Measurements from ENCODE around the gene GLDC.

- PRO-cap: no peak
- RAMPAGE, long total RNA, 5 experiments: start-site peak on the plus strand in 2 of 5 experiments, at chr9:6481600-6482091 at its widest, 7 to 14 reads per replicate
- RRBS: no CpG with 5 or more reads among the region's 7 CpGs
Measured at GRCh38 chr9:6481389-6482128, 68.6 kb downstream of the UHRF2 start.

DNA sequence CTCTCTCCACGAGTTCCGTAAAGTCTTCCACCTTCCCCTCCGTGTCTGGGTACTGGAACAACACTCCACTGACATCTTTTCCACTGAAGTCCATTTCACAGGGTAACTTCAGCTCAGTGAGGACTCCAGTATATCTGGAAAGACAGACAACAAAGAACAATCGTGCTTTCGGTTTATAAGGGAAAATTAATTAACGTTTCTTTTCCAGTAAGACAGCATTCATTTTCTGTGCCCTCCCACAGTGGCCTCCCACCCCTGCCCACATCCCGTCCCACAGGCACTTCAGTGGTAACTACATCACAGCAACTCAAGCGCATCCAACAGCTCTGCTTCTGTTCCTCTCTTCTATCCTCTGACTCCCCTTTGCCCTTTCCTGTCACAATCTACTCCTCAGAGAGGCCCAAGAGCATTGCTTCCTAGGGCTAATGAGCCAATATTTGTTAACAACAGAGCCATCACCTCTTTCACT lies 40.4 kb downstream of the GLDC start:
- PRO-cap: no peak
- RAMPAGE, long total RNA, 5 experiments: no peak in any of the 5 experiments
- RRBS: no CpG with 5 or more reads among the region's 8 CpGs

- PRO-cap: no peak
- RAMPAGE, long total RNA, 5 experiments: no peak in any of the 5 experiments
- RRBS: no CpG with 5 or more reads among the region's 1 CpG
Measured at GRCh38 chr9:6640532-6640825, 5.0 kb downstream of the GLDC start.

GRCh38 chr9:6644540-6645013 lies 952 bp downstream of the GLDC start:
- PRO-cap: no peak
- RAMPAGE, long total RNA, 5 experiments: no peak in any of the 5 experiments
- RRBS: 13% methylated on average over 1 of the region's 13 CpGs

- PRO-cap: unidirectional peak, plus-strand start at chr9:6645910
- RAMPAGE, long total RNA, 5 experiments: no peak in any of the 5 experiments
- RRBS: 11% methylated on average over 17 of the region's 89 CpGs
Measured at GRCh38 chr9:6645014-6646018, at the start of gene GLDC. TSS of gene GLDC (minus strand) at chr9:6645729.

DNA sequence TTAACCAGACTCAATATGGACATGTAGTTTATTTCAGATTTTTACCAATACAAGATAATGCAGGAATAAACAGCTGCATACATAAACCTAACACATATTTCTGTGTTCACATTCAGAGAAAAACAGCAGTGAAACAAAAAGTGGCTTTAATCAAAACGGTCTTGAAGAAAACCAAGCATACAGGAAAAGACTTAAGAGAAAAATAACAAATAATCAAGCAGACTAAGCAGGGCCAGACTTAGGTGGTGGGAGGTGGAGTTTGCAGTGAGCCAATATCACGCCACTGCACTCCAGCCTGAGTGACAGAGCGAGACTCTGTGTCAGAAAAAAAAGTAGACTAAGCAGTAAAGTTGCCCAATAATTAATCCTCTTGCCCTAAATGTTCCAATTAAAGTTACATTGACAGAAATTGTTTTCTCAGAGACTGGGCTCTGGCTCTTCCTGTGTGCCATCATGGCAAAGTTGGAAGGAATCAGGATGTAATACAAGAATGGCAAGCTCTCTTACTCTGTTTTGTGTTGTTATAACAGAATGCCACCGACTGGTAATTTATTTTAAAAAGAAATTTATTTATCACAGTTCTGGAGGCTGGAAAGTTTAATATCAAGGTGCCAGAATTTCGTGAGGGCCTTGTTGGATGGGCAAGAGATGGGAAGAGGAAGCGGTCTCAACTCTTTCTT lies 26.6 kb upstream of the GLDC start:
- PRO-cap: no peak
- RAMPAGE, long total RNA, 5 experiments: no peak in any of the 5 experiments
- RRBS: no CpG with 5 or more reads among the region's 6 CpGs

GRCh38 chr9:8058243-8058442 lies 258.6 kb upstream of the DMAC1 start:
- PRO-cap: no peak
- RAMPAGE, long total RNA, 5 experiments: no peak in any of the 5 experiments
- RRBS: no CpG with 5 or more reads among the region's 1 CpG

DNA sequence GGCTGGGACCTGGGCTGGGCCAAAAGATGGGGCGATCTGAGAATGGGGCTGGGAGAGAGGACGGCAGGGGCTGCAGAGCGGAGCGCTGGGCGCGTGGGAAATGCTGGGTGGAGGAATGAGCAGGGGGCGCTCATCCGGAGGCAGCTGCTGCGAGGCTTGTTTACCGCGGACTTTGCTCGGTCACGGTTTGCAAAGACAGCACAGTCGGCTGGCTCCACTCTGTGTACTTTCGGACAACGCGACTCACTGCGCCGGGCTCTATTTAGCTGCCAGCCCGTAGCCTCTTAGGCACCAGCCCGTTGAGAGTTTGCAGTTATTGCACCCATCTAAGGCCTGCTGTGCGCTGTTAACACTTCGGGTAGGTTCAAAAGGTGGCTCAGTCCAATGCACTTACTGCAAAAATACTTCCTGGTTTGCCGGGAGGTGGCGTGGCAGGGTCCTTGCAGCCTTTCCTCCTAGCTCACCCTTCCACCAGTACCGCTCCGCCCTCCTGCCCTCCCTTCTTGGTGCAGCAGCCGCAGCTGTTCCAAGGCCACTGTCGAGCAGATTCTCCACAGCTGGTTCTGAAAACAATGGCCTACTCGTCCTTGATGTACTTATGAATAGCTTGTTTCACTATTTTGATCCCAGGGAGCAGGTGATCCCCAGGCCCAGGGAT lies 1.4 kb downstream of the LURAP1L start:
- PRO-cap: bidirectional peak, plus-strand start at position 531 of the sequence, minus-strand start at position 174 of the sequence
- RAMPAGE, long total RNA, 5 experiments: start-site peak on the plus strand in 1 of 5 experiments, centred at position 163 of the sequence, 10 reads per replicate
- RRBS: 3% methylated on average over 9 of the region's 30 CpGs

- PRO-cap: no peak
- RAMPAGE, long total RNA, 5 experiments: start-site peak on the plus strand in 1 of 5 experiments, at chr9:12813769-12814143 at its widest, 7 reads per replicate
- RRBS: no CpG with 5 or more reads among the region's 2 CpGs
Measured at GRCh38 chr9:12813481-12814243, 38.8 kb downstream of the LURAP1L start.

DNA sequence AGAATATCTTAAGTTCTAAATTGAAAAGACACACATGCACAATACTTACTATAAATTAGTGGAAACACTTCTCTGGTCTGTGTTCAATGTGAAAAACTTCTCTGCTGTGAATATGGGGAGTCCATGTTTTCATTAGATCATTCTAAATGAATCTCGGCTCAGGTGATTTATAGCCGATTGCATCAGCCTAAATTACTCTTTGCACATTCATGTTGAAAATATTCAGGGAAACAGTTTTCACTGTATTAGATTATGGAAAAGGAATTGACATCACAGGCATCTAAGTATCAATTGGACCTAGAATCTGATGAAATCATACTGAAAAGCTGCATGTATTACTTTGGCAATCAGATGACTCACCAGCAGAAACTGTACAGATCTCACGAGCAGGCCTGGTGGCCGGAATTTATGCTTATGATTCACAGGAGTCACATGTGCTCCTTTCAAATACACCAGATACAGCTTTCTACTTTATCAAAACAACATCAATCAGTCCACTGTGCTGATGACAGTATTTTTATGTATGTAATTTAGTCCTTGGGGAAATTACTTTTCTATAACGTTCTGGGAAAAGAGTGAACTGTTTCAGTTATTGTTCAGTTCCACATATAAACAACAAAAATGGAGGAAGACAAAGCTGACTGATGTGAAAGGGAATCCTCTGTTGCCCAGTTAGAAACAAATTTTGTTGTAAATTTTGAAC lies 39.6 kb downstream of the LURAP1L start:
- PRO-cap: no peak
- RAMPAGE, long total RNA, 5 experiments: start-site peak on the plus strand in 1 of 5 experiments, centred at position 576 of the sequence, 6 reads per replicate
- RRBS: no CpG with 5 or more reads among the region's 5 CpGs

DNA sequence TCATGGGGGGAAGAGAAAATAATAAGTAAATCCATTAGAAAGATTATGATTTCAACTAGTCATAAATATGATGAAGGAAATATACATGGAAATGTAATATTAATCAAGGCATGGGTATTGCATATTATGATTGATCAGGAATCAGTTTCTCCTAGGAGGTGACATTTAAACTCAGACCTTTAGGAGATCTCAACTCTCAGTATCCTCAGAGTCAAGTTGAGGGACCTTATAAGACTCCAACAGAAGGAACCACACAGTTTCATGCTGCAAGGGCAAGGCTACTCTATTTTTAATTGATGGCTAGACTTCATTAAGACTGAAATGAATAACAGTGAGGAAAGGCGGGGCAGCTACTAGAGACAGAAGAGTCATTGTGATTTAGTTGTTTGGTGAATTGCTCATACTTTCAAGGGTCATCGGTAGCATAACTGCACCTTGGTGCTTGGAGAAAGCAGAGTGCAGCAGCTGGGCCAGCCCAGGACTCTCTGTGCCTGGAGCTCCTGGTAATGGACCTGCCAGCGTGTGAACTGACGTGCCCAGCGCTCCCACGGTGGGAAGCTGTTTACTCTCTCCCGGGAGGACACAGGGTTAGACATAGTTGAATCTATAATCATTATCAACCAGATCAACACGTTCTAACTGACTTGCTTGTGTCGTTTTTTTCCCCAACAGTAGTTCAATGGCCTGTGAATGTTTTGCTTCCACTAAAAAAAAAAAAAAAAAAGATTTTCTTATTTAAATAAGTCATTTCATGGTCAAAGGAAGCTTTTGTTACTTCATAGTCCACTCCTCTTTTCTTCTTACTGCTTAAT lies 42.8 kb downstream of the LURAP1L start:
- PRO-cap: unidirectional peak, plus-strand start at position 454 of the sequence
- RAMPAGE, long total RNA, 5 experiments: start-site peak on the plus strand in 1 of 5 experiments, centred at position 174 of the sequence, 5 reads per replicate
- RRBS: no CpG with 5 or more reads among the region's 9 CpGs

DNA sequence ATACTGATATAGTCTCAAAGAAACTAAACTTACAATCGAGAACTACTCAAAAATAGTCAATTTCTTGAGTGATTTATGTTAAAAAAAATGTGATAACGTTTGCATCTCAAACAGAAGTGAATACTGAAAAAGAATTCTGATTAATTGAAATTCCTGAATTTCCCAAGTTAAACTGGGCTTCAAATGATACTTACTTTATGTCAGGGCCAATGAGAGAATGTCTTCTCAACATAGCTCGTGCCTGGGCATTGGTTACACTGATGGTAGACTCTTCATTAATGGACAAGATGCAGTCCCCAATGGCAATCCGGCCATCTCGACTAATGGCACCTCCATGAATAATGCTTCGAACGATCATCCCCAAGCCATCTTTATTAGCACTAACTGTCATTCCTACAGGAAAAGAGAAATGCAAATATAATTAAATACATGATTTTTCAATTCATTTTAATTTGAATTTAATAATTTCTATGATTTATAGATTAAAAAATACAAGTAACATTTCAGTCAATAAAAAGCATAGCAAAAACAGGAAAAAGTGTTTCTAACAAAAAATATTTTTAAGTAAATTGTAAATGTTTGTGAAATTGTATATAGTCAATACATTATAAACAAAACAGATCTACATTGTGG lies 111.2 kb downstream of the MPDZ start:
- PRO-cap: no peak
- RAMPAGE, long total RNA, 5 experiments: start-site peak on the minus strand in 2 of 5 experiments, centred at positions 325 to 341 of the sequence, 6 to 11 reads per replicate
- RRBS: no CpG with 5 or more reads among the region's 7 CpGs

DNA sequence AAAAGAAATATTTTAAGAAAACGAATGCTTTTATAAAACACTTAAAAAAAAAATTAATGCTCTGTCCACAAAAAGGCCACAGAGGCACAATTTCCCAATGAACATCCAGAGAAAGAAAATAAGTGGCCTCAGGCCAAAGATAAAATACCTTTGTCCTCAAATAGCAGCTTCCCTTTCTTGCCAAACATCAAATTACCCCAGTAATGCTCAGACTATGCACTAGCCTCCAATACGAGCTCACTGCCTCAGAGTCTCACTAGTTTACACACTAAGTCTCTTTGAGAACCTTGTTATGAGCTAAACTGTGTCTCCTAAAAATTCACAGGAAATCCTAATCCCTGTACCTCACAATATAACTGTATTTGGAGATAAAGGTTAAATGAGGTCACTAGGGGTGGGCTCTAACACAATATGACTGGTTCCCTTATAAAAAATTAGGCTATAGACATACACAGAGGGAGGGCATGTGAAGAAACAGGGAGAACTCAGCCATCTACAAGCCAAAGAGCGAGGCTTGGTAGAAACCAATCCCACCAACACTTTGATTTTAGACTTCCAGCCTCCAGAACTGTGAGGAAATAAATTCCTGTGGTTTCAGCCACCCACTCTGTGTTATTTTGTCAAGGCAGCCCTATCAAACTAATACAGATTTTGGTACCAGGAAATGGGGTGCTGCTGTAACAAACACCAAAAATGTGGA lies 4.5 kb downstream of the MPDZ start:
- PRO-cap: no peak
- RAMPAGE, long total RNA, 5 experiments: no peak in any of the 5 experiments
- RRBS: no CpG with 5 or more reads among the region's 3 CpGs

DNA sequence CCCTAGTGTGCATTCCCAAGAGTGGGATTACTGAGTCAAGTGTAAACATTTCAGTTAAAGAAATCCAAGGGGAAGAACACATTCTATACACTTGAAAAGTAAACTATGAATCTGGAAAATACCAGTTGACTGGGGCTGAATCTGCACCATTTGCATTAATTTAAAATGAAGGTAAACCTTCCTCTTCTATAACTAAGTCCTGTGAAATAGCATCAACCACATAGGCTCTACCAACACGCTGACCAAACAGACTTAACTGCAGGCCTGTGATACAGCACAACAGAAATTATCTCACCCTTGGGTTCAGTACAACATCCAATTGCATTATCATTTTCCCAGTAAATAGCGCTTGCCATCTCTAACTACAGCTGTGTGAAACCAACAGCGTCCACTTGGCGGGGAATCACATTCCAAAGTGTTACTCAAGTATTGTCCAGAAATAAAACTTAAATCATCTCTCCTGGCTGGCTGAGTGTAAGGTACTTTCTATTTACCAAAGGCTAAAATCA lies 205.4 kb upstream of the MPDZ start:
- PRO-cap: no peak
- RAMPAGE, long total RNA, 5 experiments: no peak in any of the 5 experiments
- RRBS: no CpG with 5 or more reads among the region's 4 CpGs

- PRO-cap: no peak
- RAMPAGE, long total RNA, 5 experiments: no peak in any of the 5 experiments
- RRBS: no CpG with 5 or more reads among the region's 3 CpGs
Measured at GRCh38 chr9:14086867-14087599, 226.9 kb downstream of the NFIB start.

DNA sequence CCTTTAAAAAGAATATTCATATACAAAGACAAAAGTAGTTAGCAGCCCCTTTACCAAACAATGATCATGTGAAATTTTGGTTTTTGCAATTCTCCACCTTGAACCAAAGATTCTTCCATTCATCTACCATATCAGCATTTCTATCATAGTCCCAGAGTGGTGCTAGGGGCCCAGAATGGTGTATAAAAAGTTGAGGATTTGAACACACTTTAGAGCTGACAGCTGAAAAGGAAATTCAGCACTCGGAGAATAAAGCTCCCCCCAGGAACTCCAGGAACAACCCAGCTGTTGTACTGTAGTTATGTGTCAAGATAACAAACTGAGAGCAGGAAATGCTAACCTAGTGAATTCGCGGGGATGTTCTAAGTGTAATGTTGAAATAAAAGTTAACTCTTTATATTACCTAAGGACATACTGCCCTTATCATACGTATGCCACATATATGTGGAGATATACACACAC lies 216.8 kb downstream of the NFIB start:
- PRO-cap: no peak
- RAMPAGE, long total RNA, 5 experiments: no peak in any of the 5 experiments
- RRBS: no CpG with 5 or more reads among the region's 4 CpGs

DNA sequence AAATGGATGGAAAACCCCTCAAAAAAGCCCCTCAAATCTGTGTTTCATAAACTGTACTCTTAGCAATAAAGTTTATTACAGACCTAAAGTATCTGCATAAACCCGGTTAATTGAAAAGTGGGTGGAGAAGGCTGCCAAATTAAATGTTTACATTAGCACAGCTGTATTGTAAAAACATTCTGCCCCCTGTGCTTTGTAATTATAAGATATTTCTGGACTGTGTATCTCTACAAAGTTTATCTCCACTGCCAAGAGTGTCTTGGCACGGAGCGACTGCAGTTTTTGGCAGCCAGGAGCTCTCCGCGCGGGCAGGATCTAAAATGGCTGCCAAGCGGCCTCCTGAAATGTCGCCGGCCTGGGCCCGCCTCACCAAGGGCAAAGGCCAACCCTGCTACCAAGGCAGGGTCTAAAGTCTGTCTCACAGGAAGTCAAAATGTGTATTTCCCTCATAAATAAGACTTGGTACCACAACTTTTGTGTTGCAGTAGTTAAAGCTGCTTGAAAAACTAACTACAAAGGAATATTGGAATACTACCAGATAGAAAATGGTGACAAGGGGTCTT lies 110.6 kb downstream of the NFIB start:
- PRO-cap: no peak
- RAMPAGE, long total RNA, 5 experiments: no peak in any of the 5 experiments
- RRBS: no CpG with 5 or more reads among the region's 10 CpGs

- PRO-cap: no peak
- RAMPAGE, long total RNA, 5 experiments: no peak in any of the 5 experiments
- RRBS: no CpG with 5 or more reads among the region's 4 CpGs
Measured at GRCh38 chr9:14236460-14236792, 77.5 kb downstream of the NFIB start.

DNA sequence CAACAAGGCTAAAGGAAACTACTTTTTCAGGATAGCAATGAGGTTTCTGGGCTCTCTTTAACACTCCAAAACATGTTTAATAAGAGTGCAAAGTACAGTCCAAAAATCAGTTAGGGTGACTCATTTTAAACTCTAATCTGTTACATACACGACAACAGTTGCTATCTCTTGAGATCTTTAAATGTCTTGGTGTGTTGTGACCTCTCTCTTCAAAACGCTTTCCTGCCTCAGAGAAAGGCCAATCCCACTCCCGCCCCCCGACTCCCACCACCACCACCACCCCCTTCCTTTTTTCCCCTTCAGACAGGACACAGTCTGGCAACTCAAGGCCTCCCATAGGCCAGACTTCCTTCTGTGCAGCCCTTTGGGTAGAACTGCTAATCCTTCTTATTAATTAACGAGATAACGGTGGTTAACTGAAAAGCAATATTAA lies 11.4 kb downstream of the NFIB start:
- PRO-cap: no peak
- RAMPAGE, long total RNA, 5 experiments: no peak in any of the 5 experiments
- RRBS: no CpG with 5 or more reads among the region's 6 CpGs

- PRO-cap: bidirectional peak, plus-strand start at chr9:14322368, minus-strand start at chr9:14322246; bidirectional peak, plus-strand start at chr9:14322705, minus-strand start at chr9:14322550
- RAMPAGE, long total RNA, 5 experiments: no peak in any of the 5 experiments
- RRBS: 1% methylated on average over 63 of the region's 110 CpGs
Measured at GRCh38 chr9:14322108-14323287, 8.6 kb upstream of the NFIB start.